ENCODE measurements around a stretch of chr9.

DNA sequence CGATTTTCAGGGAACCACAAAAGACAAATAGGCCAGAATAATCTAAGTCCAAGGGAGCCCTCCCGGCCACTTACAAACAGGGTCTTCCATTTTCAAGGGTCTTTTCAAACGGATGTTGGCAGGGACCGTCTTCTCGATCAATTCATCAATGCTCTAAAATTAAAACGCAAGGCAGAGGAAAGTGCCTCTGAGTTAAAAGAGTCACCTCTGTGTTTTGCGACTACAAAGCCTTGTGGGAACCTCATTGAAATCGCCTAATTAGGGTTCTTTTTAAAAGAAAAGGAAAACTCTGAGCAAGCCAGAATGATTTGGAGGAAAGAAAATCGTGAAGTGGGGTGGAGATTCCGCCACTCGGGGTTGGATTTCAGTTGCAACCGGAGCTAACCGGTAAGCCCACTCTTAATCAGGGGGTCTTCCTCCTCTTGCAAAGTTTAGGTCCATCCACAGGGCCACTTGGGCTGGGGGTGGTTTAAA, 952 bp downstream of the GLDC start:
- PRO-cap = no peak
- RAMPAGE, long total RNA = no peak

- PRO-cap = no peak
- RAMPAGE, long total RNA = no peak
Measured at GRCh38 chr9:6681837-6682060, 36.2 kb upstream of the GLDC start.

GRCh38 chr9:6827443-6828183, 69.8 kb downstream of the KDM4C start:
- PRO-cap = no peak
- RAMPAGE, long total RNA = no peak

- PRO-cap = no peak
- RAMPAGE, long total RNA = no peak
Measured at GRCh38 chr9:6931671-6932325, 174.0 kb downstream of the KDM4C start.

DNA sequence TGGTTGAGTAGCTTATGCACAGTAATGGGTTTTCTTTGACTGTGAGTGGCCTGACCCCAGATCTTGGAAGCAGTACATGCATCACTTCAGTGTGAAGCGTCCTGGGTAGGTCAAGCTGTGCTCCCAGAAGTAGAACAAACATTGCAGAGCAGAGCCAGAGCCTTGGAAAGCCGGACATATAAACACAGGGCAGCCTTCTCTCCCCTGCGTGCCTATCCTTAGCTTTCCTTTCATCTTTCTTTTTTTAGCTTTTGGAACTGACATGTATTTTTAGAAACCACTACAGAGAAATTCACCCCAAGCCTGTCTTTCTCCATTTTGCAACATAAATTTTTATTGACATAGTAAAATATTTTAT, 389.4 kb downstream of the KDM4C start:
- PRO-cap = no peak
- RAMPAGE, long total RNA = no peak

- PRO-cap = no peak
- RAMPAGE, long total RNA = no peak
Measured at GRCh38 chr9:7935542-7936038, 136.0 kb upstream of the DMAC1 start.

- PRO-cap = no peak
- RAMPAGE, long total RNA = no peak
Measured at GRCh38 chr9:7983467-7984141, 184.0 kb upstream of the DMAC1 start.

GRCh38 chr9:10364273-10364793, 248.5 kb downstream of the PTPRD start:
- PRO-cap = no peak
- RAMPAGE, long total RNA = no peak

GRCh38 chr9:12813481-12814243, 38.8 kb downstream of the LURAP1L start:
- PRO-cap = no peak
- RAMPAGE, long total RNA = no peak

- PRO-cap = no peak
- RAMPAGE, long total RNA = no peak
Measured at GRCh38 chr9:12816738-12817424, 42.1 kb downstream of the LURAP1L start.

DNA sequence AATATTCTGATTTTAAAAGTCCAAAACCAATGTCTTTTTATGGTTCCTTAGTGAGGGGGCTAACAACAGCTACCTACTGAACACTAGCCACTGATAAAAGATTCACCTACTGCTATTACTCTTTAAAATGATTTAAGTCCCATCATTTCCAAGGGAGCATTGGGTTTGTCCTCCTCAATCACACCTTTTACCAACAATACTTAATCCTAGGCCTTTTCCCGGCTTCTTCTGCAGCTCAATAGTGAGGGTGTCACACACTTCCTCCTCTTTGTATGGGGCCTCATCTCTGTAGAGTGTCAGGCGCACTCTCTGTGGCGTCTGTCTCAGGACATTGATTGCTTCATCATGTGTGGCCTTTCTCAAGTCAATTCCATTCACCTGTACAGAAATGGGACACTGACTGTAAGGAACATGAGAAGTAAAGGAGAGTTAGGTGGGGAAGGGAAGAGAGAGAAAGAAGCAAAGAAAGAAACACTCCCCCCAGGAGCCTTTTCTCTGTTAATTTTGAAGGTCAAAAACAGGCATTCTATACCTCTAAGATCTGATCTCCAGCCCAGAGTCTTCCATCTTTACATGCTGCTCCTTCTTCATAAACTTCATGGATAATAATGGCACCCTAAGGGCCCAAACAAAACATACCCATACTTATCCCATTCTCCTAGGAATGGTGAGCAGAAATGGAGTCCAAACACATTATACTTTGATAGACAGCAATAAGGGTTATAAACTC, 157.8 kb downstream of the MPDZ start:
- PRO-cap = no peak
- RAMPAGE, long total RNA = no peak

DNA sequence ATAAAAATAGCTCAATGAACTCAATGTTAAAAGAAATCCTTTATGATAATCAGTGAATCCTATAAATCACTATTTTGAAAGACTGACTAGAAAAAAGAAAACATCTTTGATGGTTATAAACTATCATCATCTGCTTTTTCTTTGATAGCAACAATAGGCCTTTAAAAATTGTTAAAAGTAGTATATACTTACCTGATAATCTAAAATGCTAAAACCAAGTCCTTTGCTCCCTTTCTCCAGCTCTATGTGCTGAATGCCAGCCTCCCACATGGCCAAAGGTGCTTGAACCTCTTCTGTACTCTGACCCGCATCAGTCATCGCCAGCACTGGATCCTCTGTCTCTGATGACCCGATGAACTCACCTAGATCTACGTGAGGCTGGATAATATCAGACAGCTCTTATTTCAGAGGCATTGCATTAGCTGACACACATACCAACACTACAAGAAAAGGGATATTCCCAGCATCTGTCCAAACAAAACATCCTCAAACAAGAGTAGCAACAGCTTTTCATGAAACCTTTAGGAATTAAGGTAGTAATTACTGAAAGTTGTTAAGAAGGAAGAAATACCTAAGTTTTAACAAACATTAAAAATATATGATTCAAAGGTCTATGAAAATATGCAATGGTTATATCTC, 89.5 kb downstream of the MPDZ start:
- PRO-cap = no peak
- RAMPAGE, long total RNA = no peak

GRCh38 chr9:13209704-13209984, 69.8 kb downstream of the MPDZ start:
- PRO-cap = no peak
- RAMPAGE, long total RNA = no peak

DNA sequence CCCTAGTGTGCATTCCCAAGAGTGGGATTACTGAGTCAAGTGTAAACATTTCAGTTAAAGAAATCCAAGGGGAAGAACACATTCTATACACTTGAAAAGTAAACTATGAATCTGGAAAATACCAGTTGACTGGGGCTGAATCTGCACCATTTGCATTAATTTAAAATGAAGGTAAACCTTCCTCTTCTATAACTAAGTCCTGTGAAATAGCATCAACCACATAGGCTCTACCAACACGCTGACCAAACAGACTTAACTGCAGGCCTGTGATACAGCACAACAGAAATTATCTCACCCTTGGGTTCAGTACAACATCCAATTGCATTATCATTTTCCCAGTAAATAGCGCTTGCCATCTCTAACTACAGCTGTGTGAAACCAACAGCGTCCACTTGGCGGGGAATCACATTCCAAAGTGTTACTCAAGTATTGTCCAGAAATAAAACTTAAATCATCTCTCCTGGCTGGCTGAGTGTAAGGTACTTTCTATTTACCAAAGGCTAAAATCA, 205.4 kb upstream of the MPDZ start:
- PRO-cap = no peak
- RAMPAGE, long total RNA = no peak

- PRO-cap = unidirectional peak, plus-strand start at chr9:13706267
- RAMPAGE, long total RNA = no peak
Measured at GRCh38 chr9:13705870-13706477, 426.5 kb upstream of the MPDZ start.

DNA sequence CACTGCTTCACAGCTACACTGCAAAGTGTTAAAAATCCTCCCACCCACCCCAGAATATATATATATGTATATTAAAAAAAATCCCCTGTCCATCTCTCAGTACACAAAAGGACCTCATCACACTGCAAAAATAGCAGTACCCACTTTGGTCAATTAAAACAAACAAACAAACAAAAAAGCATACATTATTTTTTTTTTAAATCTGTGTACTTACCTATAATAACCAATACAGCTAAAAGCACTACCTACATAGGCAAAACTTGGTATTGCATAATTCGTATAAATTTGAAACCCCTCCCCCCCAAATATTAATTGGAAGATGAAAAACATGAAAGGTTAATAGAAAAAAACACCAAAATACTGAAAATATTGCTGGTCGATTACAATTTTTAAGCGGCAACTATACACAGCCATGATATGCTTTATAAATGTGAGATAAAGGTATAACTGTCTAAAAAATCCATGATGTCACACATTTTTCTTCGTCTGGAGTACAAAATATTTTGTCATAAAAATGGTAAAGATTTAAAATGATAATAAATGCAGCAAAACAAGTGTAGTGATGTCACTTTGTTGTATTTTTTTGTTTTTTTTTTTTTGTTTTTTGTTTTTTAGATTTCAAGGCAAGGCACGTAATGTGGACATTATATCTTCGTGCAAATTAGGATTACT, 227.6 kb downstream of the NFIB start:
- PRO-cap = no peak
- RAMPAGE, long total RNA = no peak

GRCh38 chr9:14116052-14116413, 197.9 kb downstream of the NFIB start:
- PRO-cap = no peak
- RAMPAGE, long total RNA = no peak

DNA sequence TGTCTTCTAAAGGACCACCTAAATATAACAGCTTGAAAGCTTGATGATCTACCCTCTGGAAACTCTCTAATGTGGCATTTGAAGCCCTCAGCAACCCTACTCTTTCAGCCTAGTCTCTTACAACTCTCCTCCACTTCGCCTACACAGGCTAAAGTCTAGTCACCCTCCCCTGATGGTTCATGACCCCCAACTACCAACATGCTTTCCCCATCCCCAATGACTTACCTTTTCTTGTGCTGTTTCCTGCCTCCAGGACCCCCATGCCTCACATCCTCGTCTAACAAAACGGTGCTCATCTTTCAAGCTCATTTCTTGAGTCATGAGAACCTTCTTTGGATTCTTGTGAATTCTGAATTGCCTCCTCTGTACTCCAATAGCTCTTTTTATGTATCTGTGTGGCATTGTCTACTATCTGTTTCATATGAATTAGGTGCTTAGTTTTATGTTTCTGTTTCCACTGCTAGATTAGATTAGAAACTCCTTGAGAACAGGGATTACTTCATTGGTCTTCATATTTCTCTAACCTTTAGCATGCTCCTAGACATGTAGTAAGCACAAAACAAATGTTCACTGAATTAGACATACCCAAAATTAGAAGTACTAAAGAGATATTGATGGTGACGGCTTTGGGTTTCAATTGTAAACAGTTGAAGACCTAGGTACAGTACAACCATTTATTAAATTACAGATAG, 45.5 kb downstream of the NFIB start:
- PRO-cap = no peak
- RAMPAGE, long total RNA = no peak

GRCh38 chr9:14315882-14316452, 2.0 kb upstream of the NFIB start:
- PRO-cap = unidirectional peak, plus-strand start at chr9:14315979
- RAMPAGE, long total RNA = no peak

GRCh38 chr9:14344788-14345247, 30.9 kb upstream of the NFIB start:
- PRO-cap = unidirectional peak, plus-strand start at chr9:14345182
- RAMPAGE, long total RNA = no peak

Measured in urinary bladder (tissue), 3 donors.